Left common carotid artery plus branches (tissue), 1 donor: ENCODE data around the genes SLC6A1 and ATG7.

- PRO-cap: no peak
These were observed 21.4 kb downstream of the IRAK2 start for GRCh38 chr3:10186176-10186561.

GRCh38 chr3:10196432-10196992 lies 31.8 kb downstream of the IRAK2 start:
- PRO-cap: no peak

DNA sequence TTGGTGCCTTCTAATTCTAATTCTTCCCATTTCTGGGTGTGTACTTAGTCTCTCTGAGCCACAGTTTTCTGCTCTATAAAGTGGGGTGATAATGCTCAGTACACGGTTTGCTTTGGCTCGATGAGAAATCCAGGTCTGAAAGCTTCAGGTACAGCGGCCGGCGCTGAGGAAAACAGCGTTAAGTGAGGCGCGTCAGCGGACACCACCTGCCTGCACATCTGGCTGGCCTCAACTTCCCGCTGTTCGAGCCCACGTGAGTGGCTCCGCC lies 287 bp upstream of the TATDN2 start:
- PRO-cap: bidirectional peak, plus-strand start outside the sequence, minus-strand start at position 220 of the sequence

- PRO-cap: no peak
These were observed 69.0 kb upstream of the SEC13 start for GRCh38 chr3:10389717-10390540.

GRCh38 chr3:10437120-10437839 lies 68.1 kb downstream of the ATP2B2 start:
- PRO-cap: no peak

GRCh38 chr3:10707654-10707866 lies 108.5 kb upstream of the SLC6A11 start:
- PRO-cap: no peak

GRCh38 chr3:10992459-10992839 lies at the start of gene SLC6A1:
Gene SLC6A1, plus strand, starts transcription at chr3:10992748.
- PRO-cap: bidirectional peak, plus-strand start at chr3:10992767, minus-strand start at chr3:10992629

DNA sequence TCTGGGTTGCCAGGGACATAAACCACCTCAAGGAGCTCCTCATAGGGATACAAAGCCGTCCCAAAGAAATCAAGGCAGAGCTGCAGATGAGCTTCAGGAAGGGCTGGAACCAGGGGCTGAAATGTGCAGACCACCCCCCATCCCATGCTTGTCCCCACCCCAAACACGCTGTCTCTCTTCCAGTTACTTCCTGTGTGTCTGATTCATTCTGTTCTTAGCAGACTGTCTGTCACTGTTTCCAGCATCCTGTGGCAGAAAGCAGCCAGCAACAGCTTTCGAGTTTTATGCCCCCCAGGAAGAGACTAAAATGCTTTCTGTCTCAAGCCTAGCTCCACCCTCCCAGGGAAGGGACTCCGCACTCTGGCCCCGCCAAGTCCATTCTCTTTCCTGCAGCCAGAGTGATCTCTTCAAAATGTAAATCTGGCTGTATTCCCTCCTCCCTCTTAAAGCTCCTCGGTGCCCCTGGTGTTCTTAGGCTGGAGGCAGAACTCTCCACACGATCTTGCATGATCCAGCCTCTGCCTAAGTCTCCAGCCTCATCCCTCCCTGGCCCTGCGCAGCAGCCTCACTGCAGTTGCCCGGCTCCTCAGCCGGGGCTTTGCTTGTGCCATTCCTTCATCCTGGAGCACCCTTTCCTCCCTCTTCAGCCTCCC lies 41.5 kb downstream of the HRH1 start:
- PRO-cap: no peak

GRCh38 chr3:11271861-11272918 lies at the start of gene ATG7:
Gene ATG7, plus strand, starts transcription at chr3:11272397.
- PRO-cap: bidirectional peak, plus-strand start at chr3:11272397, minus-strand start at chr3:11272223

GRCh38 chr3:11288581-11289021 lies 16.4 kb downstream of the ATG7 start:
- PRO-cap: no peak

GRCh38 chr3:11300840-11301306 lies 28.7 kb downstream of the ATG7 start:
- PRO-cap: no peak

DNA sequence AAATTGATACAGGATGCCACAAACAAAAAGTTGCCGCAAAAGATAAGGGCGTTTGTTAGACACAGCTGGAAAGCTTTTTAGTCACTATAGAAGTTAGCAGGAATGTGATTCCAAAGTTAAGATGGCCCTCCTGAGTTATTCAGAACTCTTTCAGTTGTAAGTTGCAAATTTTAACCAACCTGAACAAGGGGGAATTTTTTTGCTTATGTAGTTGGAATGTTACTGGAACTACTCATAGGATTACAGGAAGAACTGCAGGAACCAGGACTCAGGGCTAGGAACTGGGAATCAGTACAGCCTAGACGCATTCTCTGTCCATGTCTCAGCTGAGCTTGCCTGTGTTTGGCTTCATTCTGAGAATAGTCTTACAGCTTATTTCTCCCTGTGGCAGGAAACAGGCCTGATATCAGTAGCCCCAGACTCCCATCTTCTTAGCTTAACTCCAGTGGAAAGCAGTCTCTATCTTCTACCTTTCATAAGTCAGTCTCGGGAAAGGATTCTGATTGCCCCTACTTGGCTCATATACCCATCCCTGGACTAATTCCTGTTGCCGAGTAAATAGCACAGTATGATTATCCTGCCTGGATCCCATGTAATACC lies 166.1 kb downstream of the VGLL4 start:
- PRO-cap: no peak

GRCh38 chr3:11514177-11514789 lies 129.4 kb downstream of the VGLL4 start:
- PRO-cap: no peak

DNA sequence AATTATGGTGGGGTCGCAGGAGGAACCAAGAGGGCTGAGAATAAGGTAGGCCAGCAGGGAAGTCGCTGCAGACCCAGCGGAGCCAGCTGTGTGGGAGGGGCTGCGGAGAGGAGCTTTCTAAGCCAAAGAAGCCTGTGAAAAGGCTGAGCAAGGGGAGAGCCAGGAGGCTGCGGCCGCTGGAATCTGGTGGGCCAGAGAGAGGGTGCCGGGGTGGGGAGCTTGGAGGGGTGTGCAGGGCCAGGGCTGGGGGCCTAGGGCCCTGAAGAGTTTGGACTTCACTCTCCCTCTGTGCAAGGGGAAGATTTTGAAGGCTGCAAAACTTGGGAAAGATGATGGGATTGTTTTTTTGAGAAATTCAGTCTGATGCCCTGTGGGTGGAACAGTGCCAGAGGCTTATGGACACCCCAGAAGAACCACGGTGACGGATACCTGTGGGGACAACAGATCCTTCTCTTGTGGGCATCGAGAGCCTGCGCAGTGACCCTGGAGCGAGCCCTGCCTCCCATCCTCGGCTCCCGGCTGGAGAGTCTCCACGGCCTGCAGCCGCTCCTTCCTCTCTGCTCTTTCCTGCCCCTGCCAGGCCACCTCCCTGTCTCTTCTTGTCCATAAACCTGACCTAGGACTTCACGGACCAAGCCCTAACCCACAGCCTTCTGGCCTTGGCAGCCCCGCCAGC lies 98.6 kb downstream of the VGLL4 start:
- PRO-cap: no peak

- PRO-cap: no peak
These were observed 43.2 kb downstream of the VGLL4 start for GRCh38 chr3:11600346-11601115.

DNA sequence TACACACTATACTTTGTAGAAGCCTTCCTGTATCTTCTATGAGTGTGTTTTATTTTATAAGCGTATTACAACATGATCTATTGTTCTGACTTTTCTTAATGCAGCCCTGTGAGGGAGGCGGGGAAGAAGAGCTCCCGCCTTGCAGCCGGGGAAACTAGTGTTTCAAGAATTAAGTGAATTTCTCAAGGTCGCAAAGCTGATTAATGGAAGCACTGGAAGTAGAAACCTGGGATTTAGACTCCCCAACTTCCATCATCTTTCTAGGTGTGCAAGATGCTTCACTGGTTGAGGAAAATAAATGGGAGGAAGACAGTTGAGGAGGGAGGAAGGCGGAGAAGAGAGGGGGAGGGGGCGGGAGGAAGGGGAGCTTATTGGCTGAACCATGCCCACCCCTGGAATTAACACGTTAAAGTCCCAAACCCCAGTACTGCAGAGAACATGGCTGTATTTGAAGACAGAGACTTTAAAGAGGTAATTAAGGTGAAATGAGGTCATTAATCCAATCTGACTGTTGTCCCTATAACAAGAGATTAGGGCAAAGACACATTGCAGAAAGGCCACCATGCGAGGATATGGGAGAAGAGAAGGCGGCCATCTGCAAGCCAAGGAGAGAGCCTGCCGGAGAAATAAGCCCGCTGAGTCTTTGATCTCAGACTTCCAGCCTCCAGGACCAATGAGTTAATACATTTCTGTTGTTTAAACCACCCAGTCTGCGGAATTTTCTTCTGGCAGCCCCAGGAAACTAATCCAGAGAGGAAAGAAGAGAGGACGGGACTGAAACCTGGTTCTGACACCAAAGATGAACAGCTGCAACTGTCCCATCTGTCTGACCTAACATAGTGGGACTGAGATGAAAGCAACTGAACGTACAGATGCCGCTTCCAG lies 32.7 kb downstream of the VGLL4 start:
- PRO-cap: no peak

- PRO-cap: no peak
These were observed 9.4 kb downstream of the VGLL4 start for GRCh38 chr3:11634007-11634924.

- PRO-cap: no peak
These were observed 3.9 kb downstream of the TIMP4 start for GRCh38 chr3:12154801-12155229.

DNA sequence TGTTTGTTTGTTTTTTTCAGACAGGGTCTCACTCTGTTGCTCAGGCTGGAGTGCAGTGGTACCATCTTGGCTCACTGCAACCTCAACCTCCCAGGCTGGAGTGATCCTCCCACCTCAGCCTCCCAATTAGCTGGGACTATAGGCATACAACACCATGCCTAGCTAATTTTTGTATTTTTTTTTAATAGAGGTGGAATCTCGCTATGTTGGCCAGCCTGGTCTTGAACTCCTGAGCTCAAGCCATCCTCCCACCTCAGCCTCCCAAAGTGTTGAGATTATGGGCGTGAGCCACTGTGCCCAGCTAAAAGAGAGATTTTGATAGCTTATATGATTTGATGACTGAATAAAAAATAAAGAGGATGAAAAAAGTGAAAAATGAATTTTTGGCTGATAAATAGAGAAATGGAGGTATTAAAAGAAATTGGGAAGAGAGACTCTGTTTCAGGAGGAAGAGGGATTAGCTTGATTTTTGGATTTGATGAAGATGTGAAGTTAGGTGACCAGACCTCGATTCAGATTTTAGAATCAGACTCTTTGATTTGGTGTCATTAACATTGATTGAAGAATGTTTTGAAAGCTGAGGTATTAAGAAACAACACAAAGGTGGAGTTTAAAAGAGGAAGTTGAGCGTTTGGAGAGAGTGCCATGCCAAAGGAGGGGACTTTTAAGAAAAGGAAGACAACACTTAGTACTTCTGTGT lies 34.1 kb downstream of the PPARG start:
- PRO-cap: no peak

DNA sequence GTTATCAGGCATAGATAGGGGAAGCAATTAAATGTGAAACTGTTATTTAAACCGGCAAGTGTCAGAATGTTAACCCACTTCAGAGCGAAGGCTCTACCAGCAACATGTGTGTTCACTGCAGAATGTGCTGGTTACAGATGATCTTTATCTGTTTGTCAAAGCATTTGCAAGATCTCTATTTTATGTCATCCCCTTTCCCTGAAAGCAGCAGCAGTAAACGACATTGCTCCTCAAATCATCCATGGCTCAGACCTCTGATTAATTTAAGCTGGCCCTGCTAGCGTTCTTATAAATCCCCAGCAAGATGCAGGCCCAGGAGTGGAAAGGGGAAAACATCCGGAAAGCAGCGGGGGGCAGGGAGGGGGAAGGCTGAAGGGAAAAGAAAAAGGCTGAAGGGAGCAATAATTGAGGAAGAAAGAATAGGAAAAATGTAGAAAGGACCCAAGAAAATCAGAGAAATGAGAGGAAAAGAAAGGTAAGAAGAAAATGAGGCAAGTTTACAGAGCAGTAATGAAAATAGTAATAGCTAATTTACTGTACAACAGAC lies 58.0 kb upstream of the TSEN2 start:
- PRO-cap: no peak